Cardiac atrium fibroblast (primary cell): ENCODE results near the genes GET1 and PCP4.

GRCh38 chr21:38786199-38786777, 19.4 kb upstream of the ETS2 start:
- RAMPAGE, long total RNA, result no peak

GRCh38 chr21:38802592-38803633, 2.8 kb upstream of the ETS2 start:
- RAMPAGE, long total RNA, result no peak

- RAMPAGE, long total RNA, result no peak
Observed at GRCh38 chr21:38807662-38808365, 2.1 kb downstream of the ETS2 start.

GRCh38 chr21:38811683-38812193, 6.0 kb downstream of the ETS2 start:
- RAMPAGE, long total RNA, result no peak

- RAMPAGE, long total RNA, result no peak
Observed at GRCh38 chr21:38847136-38848028, 41.7 kb downstream of the ETS2 start.

- RAMPAGE, long total RNA, result no peak
Observed at GRCh38 chr21:38925727-38926577, 120.2 kb downstream of the ETS2 start.

GRCh38 chr21:39004031-39004682, 179.1 kb downstream of the PSMG1 start:
- RAMPAGE, long total RNA, result no peak

GRCh38 chr21:39014655-39015185, 168.5 kb downstream of the PSMG1 start:
- RAMPAGE, long total RNA, result no peak

GRCh38 chr21:39087681-39088564, 95.3 kb downstream of the PSMG1 start:
- RAMPAGE, long total RNA, result no peak

- RAMPAGE, long total RNA, result no peak
Observed at GRCh38 chr21:39098034-39098486, 85.2 kb downstream of the PSMG1 start.

DNA sequence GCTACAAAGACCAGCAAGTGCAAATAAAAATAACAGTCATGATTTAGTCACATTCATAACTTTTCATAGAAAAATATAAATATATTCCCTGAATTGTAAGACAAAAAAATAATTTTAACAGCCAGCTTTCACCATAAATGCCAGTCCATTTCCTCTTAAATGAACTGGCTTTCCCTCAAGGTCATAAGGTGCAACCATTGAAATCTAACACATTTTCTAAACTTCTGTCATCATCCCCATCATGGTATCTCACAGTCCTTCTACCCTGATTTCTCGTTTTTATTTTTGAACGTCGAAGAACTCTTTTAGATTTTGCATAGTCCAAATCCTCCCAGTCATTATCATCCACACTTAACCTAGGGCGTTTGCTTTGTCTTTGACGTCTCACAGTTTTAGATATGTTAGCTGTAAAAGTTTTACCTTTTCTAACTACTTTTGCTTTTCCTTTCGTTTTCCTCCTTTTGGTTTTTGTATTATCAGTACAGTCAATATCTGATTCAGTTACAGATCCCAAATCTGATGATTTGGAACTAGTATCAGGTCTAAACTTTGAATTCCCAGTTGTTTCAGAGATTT, 12.9 kb upstream of the PSMG1 start:
- RAMPAGE, long total RNA, result no peak

- RAMPAGE, long total RNA, result no peak
Observed at GRCh38 chr21:39220079-39220663, 36.9 kb upstream of the PSMG1 start.

- RAMPAGE, long total RNA, result no peak
Observed at GRCh38 chr21:39312936-39313151, 588 bp downstream of the BRWD1 start.

DNA sequence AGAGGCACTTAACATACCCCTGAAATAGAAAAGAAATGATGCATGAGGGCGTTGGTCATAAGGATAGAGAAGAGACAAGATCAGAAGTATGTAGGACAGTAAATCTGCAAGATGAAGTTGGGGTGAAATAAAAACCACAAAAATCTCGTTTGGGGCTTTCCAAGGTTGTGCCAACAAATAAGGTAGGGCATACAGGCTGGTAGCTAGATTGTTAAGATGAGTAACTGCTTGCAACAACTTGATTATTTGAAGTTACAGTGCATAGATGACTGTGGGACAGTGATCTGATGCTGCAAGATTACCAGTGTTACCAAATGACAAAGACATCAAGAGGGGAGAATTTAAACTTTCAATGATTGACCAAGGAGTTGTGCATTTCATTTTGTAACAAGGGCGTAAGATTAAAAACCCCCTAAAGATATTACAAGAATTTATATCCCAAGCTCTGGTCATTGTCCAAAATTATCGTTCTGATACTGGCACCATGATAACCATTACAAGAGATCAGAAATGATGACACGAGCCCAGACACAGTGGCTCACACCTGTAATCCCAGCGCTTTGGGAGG, 2.8 kb upstream of the BRWD1 start:
- RAMPAGE, long total RNA, result no peak

- RAMPAGE, long total RNA, result start-site peak on the plus strand at chr21:39380303-39380411, 181 and 81 reads in 2 replicates
Observed at GRCh38 chr21:39380100-39380644, at the start of gene GET1. GET1 (plus strand) TSS chr21:39380326.

DNA sequence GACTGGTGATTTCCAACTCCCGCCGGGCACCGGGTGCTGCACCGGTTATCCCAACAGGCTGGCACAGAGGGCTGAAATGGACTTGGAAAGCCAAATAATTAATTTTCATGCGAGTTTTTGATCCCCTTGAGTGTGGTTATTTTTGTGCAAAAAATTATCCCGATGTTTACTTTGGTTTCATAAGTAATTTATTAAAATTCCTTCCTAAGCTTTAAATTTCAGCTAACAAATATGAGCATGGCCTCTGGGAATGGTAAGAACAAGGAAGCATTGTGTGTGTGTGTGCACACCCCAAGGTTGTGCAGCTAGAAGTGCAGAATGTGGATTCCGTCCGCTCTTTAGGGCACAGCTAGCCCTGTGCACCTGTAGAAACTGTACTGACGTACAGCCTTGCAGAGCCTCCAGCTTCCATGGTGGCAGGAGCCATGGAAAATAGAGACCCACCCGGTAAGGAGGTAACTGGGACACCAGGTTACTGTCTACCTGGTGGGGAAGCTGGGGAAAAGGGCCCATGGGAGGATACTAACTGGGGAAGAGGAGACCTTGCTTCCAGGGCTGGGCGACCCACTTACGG, 54.6 kb downstream of the B3GALT5 start:
- RAMPAGE, long total RNA, result no peak

- RAMPAGE, long total RNA, result no peak
Observed at GRCh38 chr21:39867181-39867777, at the start of gene PCP4. PCP4 (plus strand) TSS chr21:39867438.

- RAMPAGE, long total RNA, result no peak
Observed at GRCh38 chr21:40188206-40188666, 321.0 kb downstream of the PCP4 start.

- RAMPAGE, long total RNA, result no peak
Observed at GRCh38 chr21:40684777-40685270, 162.1 kb downstream of the DSCAM start.

- RAMPAGE, long total RNA, result no peak
Observed at GRCh38 chr21:41168294-41169387, 681 bp downstream of the BACE2 start.